Pericardium (tissue), 1 donor: ENCODE data around the gene MYZAP.

DNA sequence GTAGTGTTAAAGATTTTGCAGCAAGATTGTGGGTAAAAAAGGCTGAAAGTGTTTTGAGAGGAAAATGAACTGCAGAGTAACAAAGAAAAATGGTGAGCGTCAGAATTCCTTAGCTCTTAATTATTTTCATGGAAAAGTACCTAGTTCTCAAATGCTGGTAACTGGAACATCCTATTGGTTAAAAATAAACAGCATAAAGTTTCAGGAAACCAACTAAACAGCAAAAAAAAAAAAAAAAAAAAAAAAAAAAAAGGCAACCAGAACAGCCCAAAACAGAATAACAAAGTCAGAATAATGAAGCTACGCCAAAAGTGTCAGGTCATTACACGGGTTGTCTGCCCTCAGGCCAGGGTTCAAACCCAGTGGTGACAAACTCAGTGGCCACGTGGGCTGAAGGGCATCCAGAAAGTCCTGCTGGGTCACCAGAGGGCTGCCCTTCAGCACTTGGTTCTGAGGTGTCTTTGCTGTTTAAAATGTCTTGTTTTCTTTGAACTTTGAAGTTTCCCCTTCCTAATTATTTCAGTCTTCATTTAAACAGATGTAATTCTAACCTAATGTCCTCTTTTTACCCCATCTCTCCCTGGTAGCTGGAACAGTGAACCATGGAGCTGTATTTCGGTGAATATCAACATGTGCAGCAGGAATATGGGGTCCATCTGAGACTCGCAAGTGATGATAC is 61.2 kb downstream of the CGNL1 start:
- RRBS: no CpG with 5 or more reads among the region's 6 CpGs

DNA sequence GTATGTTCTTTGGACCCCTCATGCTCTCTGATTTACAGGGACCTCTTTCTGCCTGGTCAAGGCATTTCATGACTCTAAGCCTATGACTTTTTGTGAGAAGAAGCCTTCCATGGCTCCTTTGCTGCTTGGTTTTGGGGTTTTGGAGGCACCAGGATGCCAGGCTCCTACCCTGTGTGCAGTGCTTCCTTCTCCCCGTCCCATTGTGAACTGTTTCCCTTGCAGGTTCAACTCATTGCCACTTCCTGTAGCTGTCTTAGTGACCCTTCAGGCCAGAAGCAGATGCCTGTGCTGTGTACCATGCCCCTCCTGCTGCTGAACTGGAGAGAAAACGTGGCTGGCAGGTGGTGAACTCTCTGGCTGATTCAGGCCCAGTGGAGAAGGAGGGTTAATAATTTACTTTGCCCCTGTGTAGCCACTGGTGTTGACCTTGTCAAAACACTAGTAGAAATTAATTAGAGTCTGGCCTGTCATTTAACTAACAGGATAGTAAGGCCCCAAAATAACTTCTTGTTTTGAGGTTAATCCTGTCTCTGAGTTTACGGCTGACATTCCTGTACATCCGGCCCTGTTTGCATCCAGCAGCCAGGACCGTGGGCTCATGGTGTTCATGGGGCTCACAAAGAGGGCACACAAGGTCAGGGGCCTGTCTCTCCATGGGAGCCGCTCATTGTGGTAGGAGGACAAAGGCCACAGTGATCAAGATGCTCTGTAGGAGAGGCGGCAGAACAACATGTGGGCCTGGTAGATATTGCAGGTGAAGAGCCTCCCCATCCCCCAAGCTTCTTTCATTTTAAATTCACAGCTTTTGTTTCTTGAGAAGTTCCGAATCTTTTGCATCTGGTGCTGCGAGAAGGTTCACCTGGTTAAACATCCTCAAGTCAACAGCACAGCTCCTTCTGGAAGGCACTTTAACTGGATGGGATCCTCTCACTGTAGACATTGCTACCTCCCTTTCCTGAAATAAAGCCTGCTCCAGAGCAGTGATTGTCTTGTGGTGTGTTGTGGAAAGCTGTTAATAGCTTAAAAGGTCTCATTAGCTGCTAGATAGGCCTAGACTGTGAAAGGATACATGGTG is 101.6 kb downstream of the CGNL1 start:
- RRBS: no CpG with 5 or more reads among the region's 9 CpGs

- RRBS: 2% methylated on average over 50 of the region's 67 CpGs
Observed at GRCh38 chr15:57591645-57592322, at the start of gene MYZAP. Gene MYZAP, plus strand, starts transcription at chr15:57591904.

DNA sequence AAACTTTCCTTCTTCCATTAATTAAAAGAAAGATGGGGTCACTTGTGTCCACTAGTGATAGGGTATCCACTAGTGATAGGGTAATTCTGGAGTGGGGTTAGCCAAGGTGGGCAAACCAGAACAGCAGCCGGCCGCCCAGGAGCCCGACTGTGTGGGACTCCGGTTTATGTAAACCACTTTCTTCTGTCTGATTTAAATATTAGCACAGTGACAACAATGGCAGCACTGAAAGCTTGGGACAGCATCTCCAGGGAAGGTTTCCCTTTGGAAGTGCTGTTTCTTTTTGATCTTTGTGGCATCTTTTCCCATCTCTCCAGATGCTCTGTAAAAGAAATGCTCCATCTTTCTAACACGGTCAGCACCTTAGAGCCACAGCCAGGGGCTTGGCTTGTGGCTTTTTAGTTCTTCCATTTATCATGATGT is 775 bp downstream of the MYZAP start:
- RRBS: no CpG with 5 or more reads among the region's 5 CpGs

GRCh38 chr15:57594635-57595378 is 3.1 kb downstream of the MYZAP start:
- RRBS: no CpG with 5 or more reads among the region's 5 CpGs

- RRBS: no CpG with 5 or more reads among the region's 16 CpGs
Observed at GRCh38 chr15:57603892-57605075, 12.6 kb downstream of the MYZAP start.

DNA sequence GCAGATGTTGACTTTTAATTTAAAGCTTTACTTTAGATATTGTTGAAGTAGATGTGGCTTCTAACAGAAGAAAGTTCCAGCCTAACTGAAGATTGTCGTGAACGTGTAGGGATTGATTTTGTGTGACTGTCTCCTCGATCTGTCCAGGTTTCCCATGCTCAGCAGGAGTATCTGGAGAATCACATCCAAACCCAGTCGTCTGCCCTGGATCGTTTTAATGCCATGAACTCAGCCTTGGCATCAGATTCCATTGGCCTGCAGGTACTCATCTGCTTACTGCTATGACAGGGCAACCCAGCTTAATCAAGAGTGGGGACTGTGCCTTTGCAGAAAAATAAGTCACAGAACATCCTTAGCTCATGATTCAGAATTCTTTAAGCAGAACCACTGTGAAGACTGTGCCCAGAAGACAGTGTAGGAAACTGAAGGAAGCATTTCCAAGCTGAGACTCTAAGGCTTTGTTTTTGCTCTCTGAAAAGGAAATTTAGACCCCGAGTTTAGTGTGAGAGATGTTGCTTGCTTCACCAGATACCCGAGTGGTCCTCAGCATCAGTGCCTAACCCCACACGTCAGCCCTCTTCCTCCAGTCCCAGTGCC is 34.0 kb downstream of the MYZAP start:
- RRBS: no CpG with 5 or more reads among the region's 8 CpGs

DNA sequence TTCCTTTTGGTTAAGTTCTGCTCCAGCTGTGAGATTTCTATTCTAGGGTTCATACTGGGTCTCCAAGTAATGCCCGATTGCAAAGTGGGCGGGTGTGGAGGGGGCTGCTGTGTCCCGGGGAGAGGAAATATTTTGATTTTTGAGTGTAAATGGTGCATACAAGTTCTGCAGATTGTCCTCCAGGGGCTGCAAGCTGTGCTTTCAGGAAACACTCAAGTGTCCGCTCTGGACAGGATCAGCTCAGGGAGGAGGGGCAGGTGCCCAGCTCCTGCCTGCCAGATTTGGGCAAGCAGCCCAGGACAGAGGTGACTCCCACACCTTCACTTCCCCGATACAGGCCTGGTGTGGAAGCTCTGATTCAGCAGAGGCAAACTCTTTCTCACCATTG is 142.8 kb downstream of the ALDH1A2 start:
- RRBS: no CpG with 5 or more reads among the region's 5 CpGs

- RRBS: no CpG with 5 or more reads among the region's 4 CpGs
Observed at GRCh38 chr15:58261054-58261562, 122.9 kb downstream of the AQP9 start.

GRCh38 chr15:58279562-58280001 is 141.4 kb downstream of the AQP9 start:
- RRBS: no CpG with 5 or more reads among the region's 2 CpGs

GRCh38 chr15:58310274-58311090 is 121.3 kb upstream of the LIPC start:
- RRBS: no CpG with 5 or more reads among the region's 19 CpGs

GRCh38 chr15:58401764-58402443 is 29.9 kb upstream of the LIPC start:
- RRBS: no CpG with 5 or more reads among the region's 10 CpGs

DNA sequence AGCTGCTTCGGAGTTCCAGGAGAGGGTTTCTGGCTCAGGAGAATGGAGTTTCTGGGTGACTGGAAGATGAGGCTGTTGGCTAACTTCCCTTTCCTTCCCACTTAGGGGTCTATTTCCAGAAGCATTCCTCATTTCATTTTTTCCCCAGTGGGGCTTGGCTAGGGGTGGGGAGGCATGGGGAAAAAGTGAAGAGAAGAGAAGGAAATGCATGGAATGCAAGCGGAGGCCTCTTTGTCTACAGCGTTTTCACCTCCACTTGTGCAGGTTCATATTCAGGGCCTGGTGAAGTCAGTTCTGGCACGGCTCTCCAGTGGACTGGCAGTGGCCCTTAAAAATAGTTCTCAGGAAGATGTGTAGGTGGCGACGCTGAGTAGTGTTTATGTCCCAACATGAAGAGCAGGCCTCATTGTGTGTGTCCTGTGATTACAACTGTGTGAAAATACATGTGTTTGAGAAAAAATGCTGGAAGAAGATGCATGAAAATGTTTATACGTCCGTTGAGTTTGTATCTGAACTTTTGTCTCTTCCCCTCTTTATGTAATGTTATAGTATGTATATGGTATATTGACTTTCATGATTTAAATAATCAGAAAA is 7.1 kb downstream of the LIPC start:
- RRBS: no CpG with 5 or more reads among the region's 8 CpGs

GRCh38 chr15:58604069-58605281 is 145.0 kb downstream of the ADAM10 start:
- RRBS: no CpG with 5 or more reads among the region's 16 CpGs

DNA sequence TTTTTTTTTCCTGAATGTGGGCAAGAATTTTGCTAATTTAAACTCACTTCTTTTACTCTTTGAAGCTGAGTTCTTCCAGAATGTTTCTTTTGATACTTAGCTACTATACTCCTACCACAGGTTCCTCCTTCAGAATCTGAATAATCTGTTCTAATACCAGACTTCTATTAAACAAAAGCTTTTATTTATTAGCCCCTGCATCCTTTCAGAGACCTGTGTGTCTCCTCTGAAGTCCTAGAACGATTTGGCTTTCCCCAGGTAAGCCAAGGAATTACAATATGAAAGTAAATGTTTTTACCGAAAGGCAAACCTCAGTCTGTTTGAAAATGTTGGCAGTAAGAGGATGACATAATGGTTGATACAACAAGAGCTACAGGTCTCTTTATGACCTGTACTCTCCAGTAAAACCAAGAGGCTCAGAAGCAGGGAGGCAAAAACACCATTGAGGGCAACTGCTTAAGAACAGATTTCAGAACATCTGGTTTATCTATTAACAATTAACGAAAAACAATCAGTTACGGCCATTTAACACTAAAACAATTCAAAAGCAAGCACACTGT is 107.9 kb downstream of the ADAM10 start:
- RRBS: no CpG with 5 or more reads among the region's 4 CpGs

- RRBS: no CpG with 5 or more reads among the region's 7 CpGs
Observed at GRCh38 chr15:58742367-58742872, 7.1 kb downstream of the ADAM10 start.

- RRBS: no CpG with 5 or more reads among the region's 4 CpGs
Observed at GRCh38 chr15:58748140-58748366, 1.5 kb downstream of the ADAM10 start.

DNA sequence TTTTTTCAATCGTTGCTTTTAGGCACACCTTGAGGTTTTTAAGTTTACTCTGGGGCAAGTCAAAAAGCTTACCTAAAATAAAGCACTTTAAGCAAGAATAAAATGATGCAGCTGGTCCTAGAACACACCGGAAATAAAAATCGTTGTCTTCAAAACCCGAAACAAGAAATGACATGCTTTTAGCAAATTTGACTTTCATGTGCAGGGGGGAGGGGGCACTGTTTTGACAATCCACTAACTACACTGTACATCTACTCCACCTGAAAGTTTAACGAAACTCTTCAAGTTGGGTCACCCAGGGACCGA is 1.2 kb downstream of the ADAM10 start:
- RRBS: no CpG with 5 or more reads among the region's 6 CpGs